SK-N-MC (cell line): ENCODE results near the gene TMEM207.

- RRBS, result no CpG with 5 or more reads among the region's 4 CpGs
Measured at GRCh38 chr3:188608985-188609344, 455.0 kb downstream of the LPP start.

GRCh38 chr3:188630442-188630942 is 476.5 kb downstream of the LPP start:
- RRBS, result no CpG with 5 or more reads among the region's 2 CpGs

- RRBS, result no CpG with 5 or more reads among the region's 28 CpGs
Measured at GRCh38 chr3:188635500-188636362, 481.8 kb downstream of the LPP start.

DNA sequence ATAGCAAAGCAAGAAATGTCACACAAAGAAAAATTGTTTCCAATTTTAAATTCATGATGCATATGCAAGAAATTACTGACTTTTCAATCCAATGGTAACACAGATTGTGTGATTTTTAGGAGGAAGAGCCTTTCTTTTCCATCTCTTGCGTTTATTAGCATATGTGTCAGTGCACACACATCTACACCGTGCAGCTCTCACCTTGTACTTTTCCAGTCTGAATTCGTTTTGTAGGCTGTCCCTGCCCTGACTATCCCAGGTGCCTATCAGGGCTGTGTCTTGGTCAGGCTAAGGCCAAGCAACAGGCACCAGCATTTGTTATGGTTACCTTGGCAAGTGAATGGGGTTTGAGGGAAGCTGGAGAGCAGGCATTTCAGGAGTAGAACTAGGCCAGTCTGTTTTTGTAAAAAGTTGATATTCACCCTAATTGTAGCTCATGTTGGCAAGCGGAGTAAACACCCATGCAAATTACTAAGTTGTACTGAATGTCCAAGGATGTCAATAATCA is 489.5 kb upstream of the TPRG1 start:
- RRBS, result no CpG with 5 or more reads among the region's 4 CpGs

- RRBS, result no CpG with 5 or more reads among the region's 3 CpGs
Measured at GRCh38 chr3:188682819-188683496, 488.8 kb upstream of the TPRG1 start.

DNA sequence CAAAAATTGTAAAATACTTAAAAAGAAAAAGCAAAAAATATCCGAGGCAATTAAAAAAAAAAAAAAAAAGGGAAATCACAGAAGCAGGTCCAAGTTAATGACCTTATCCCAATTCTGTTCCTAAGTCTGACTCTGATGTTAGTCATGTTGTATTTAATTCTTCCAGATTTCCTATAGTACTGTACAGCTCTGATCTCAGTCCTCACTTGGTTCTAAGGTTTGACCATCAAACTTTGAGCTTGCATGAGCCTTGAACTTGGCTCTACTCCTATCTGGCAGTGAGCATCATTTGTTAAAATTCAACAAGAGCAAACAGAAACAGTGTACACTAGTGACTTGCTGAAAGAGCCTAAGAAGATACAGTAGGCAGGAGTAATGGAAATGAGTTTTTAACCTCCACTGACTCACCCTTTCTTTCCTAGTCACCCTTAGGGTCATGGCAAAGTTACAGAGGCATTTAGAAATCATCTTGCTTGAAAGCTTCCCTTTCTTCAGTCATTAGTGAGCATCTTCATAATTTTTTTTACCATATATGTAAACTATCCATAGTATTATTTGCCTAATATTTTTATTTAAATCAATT is 451.1 kb upstream of the TPRG1 start:
- RRBS, result no CpG with 5 or more reads among the region's 1 CpG

DNA sequence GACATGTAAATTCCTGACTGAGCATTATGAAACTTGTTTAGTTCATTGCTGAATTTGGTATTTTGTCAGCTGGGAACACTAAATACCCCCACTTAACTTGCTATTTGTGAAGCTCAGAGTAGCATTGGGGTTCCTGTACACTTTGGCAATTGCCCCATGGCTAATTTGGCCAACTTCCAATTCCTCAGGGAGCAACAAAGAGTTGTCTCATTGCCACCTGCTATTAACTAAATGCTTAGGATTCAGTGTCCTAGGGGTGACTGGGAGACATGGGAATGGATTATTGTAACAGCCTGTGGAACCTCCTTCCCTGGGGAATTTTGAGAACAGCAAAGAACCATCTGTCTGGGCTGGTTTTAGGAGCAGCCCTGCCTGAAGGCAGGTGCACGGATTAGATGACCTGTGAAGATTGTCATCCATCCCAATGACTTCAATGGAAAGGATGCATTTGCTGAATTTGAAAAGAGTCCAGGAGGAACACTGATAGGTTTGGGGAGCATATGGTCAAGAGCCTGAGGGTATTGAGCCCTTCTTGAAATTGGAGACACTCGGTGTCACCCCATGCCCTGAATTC is 437.3 kb upstream of the TPRG1 start:
- RRBS, result no CpG with 5 or more reads among the region's 2 CpGs

GRCh38 chr3:188879241-188879836 is 292.4 kb upstream of the TPRG1 start:
- RRBS, result no CpG with 5 or more reads among the region's 1 CpG

DNA sequence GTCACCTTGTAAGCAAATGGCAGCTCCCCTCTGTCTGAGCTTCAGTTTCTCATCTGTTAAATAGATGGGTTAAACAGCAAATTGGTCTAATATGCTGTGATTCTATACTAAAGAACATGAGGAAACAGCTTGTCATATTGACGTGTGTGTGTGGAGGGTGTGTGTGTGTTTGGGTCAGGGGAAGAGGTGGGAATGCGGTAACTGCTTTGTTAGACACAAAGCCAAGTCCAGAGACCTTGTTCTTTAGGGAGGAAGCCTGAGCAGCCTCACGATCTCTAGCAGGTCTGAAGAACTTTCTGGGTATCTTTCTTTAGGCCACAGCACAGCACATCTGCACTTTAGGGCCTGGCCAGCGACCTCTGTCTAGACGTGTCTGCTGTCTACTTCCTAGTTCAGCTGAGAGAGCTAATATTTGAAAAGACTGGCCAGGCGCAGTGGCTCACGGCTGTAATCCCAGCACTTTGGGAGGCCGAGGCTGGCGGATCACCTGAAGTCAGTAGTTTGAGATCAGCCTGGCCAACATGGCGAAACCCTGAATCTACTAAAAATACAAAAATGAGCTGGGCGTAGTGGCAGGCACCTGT is 220.0 kb upstream of the TPRG1 start:
- RRBS, result no CpG with 5 or more reads among the region's 11 CpGs

- RRBS, result 74% methylated on average over 3 of the region's 14 CpGs
Measured at GRCh38 chr3:188964822-188965506, 206.8 kb upstream of the TPRG1 start.

DNA sequence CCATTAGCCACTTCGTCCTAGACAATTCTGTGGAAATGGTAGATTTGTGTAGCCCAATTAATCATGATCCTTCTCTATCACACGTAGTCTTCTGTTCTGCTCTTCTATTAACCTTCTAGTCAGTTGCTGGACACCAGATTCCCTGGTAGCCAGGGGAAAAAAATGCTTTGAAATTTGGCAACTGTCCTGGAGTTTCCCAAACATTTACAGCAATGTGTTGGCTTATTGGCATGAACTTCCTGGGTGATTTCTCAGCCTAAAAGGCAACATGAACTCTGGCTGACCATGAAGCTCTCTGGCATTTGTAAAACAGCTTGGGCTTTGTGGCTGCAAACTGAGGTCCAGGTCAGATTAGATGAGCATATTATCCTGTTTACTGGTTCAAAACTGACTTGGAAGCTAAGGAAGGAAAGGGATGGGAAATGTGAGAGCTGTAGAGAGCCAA is 139.1 kb downstream of the P3H2 start:
- RRBS, result no CpG with 5 or more reads among the region's 2 CpGs

GRCh38 chr3:190062108-190062782 is 58.5 kb downstream of the P3H2 start:
- RRBS, result no CpG with 5 or more reads among the region's 3 CpGs

GRCh38 chr3:190119373-190120040 is 1.2 kb downstream of the P3H2 start:
- RRBS, result no CpG with 5 or more reads among the region's 3 CpGs

DNA sequence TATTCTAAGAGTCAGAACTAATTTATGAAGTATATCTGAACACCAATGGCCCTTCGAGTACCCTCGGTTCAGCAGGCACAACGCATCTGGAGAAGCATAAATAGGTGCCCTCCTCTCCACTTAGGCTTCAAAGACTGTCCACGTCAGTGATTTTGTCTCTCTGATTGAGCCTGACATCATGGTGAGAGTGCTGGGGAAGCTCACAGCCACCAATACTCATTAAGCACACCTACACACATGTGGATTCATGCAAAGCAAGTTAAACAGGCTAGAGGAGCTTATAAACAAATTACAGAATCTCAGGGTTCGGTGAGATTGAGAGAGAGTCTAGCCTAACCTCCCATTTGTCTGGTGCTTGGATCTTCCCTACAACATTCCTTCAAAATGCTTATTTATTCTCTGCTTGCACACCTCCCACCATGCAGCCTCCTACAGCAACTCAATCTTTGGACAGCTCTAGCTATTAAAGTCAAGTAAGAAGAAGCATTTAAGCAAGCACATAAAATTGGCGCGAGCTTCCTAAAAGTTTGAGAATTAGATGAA is 3.5 kb downstream of the CLDN1 start:
- RRBS, result no CpG with 5 or more reads among the region's 7 CpGs

DNA sequence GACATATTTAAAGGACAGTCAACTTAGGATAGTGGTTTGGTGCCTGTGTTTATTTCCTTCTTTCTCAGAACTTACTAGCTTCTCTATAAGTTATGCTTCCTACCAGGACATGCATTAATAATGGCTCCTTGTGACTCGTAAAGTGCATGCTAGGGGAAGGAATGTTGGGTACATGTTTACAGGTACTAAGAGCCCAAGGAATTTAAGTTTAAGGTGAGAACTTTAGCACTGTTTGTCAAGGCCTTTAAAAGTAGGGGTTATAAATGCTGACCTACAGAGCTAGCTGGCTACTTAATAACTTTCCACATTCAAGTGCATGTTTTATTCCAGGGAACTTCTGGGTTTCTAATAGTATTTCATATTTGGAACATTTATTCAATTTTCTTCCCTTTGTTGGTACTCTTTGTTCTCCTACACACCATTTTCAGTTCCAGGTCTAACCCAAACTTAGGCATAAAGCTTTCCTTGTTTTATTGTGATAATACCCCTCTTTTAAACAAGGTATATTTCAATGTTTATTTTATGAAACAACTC is at the start of gene TMEM207:
TMEM207 (minus strand) TSS at position 97 of the 534 bp plus-strand sequence.
- RRBS, result no CpG with 5 or more reads among the region's 1 CpG

GRCh38 chr3:190533258-190534005 is 19.5 kb downstream of the IL1RAP start:
- RRBS, result no CpG with 5 or more reads among the region's 12 CpGs

GRCh38 chr3:190567840-190568353 is 54.0 kb downstream of the IL1RAP start:
- RRBS, result no CpG with 5 or more reads among the region's 5 CpGs

GRCh38 chr3:190580679-190581237 is 66.9 kb downstream of the IL1RAP start:
- RRBS, result no CpG with 5 or more reads among the region's 5 CpGs

DNA sequence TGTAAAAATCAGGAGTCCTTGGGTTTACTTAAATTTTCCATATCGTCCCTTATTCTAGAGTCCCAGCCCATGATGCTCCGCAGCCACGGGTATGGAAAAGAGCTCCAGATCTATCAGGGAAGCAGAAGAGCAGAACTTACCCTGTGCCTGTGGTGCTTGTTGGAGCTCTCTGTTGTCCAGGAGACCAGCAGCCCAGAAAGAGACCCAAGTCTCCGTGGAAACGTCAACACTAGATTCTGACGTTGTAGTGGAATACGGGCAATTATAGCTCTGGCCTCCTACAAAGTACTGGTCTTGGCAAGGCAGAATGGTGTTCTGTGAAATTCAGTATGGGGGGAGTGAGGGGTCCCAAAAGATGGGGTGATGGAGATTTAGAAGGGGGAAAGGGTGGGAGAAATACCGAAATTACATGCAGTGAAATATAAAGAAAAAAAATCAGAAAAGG is 1.9 kb downstream of the GMNC start:
- RRBS, result no CpG with 5 or more reads among the region's 8 CpGs